GM12892 (cell line): ENCODE results near the genes FAM156A, MAGEH1 and SPIN2B.

DNA sequence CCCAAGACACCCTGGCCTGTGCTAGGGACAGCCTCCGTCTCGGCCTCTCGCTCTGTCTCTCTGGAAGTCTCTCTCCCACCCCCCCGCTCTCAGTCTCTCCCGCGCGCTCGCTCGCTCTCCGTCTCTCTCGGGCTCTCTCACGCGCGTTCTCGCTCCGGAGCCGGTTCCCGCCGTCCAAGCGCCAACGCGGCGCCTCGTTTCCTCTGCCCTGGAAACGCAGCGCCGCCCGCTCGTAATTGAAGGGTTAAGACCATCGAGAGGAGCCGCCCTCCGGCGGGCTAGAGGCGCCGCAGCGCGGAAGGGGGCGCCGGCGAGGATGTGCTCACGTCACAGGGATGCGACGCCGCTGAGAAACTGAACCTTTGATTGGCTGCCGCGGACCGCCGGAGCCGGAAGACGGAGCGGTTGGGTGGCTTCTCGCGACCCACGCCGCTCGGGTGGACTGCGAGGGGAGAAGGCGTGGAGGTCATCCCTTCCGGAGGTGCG, at the start of gene FAM156A:
FAM156A (minus strand) TSS at position 255 of the 486 bp plus-strand sequence.
- RRBS: no CpG with 5 or more reads among the region's 60 CpGs

GRCh38 chrX:53086976-53087684, 5.0 kb downstream of the TSPYL2 start:
- RRBS: no CpG with 5 or more reads among the region's 6 CpGs

- RRBS: no CpG with 5 or more reads among the region's 8 CpGs
Observed at GRCh38 chrX:53189984-53190972, 34.7 kb downstream of the KDM5C start.

GRCh38 chrX:53395848-53396716, 26.4 kb downstream of the SMC1A start:
- RRBS: no CpG with 5 or more reads among the region's 9 CpGs

- RRBS: no CpG with 5 or more reads among the region's 11 CpGs
Observed at GRCh38 chrX:53547716-53548080, 113.5 kb upstream of the HSD17B10 start.

DNA sequence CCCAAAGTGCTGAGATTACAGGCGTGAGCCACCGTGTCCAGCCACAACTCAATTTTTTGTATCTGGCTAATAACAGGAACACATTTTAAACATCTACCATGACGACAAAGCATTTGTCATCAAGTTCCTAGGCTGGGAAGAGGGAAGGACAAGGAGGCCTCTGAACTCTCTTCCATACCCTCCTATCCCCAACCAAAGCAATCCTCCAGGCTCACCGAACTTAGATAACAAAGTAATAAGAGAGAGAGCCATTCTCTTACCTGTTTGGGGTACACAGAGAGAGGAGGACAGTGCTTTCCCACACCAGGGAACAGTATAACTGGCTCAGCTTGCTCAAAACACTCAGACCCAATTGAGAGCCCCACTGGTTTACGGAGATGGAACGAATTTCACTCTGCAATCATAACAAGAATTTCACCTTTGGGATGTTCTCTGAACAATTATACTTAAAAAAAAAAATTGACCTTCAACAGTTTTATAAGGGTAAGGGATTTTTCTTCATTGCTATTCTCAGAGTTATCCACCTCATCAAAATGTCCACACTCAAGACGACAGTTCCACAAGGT, 83.3 kb downstream of the HUWE1 start:
- RRBS: no CpG with 5 or more reads among the region's 7 CpGs

- RRBS: no CpG with 5 or more reads among the region's 5 CpGs
Observed at GRCh38 chrX:53714410-53715339, 28.2 kb upstream of the HUWE1 start.

DNA sequence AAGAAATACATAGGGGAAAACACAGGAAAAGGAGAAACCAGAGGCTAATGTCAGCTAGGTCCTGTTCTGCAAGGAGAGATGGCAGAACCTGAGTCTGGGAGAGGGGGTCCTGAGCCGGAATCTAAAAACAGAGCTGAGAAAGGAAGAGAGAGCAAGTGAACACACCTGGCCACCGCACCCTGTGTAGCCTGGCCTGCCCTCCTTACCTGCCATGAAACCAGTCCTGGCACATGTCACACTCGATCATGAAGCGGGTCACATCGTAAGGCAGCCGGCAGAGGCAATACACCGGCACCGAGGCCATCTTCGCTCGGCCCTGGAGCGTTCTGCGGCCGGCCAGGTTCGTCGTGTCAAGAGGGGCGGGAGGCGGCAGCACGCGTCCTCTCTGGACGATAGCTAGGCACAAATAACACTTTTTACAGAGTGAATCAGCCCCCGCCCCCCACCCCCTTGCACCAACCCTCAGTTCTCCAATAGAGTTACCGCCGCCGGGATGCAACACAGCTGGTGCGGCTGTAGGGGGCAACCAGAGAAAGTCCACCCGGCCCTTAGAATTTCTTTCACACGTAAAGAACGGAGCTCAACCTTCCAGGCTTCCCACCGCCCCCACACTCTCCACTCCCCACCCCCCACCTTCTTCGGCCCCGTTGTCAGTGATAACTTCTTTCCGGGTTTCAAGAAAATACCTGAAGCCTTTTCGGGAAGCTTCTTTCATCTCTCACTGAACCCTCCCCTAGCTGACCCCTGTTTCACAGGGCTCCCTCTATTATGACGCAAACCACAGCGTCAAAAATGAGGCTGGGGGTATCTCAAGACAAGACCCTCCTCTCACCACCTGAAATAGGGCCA, 1.6 kb downstream of the PHF8 start:
- RRBS: 20% methylated on average over 10 of the region's 35 CpGs

GRCh38 chrX:54419754-54420187, 20.4 kb upstream of the TSR2 start:
- RRBS: no CpG with 5 or more reads among the region's 3 CpGs

DNA sequence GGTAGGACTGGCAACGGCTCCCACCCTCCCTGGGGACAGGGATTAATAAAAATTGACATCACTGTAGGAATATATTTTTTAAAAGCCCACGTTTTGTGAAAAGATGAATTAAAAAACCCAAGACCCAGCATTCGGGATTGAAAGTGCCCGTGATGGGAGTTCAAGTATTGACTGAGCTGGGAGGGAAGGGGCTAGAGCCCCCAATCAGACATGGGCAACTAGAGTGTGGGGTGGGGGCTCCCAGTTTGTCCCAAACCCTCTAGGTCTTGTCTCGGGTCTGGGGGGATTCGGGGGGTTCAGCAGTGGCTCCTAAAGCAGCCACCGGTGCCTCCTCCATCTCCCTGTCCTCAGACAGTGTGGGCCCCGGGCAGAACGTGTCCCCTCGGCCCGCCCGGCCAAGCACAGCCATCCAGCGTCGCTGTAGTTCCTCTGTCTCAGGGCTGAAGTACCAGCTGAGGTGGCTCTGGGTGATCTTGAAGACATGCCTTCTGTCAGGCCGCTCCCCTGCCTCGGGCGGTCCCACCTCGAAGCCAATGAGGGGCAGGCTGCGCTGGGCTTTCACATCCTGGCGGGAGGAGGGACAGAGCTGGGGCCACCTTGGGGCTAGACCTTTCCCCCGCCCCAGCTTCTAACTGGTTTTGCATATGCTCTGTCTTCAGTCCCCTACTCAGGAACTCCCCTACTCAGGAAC, 5.8 kb downstream of the TSR2 start:
- RRBS: no CpG with 5 or more reads among the region's 21 CpGs

GRCh38 chrX:54528803-54529227, 1.2 kb upstream of the GNL3L start:
- RRBS: no CpG with 5 or more reads among the region's 2 CpGs

- RRBS: no CpG with 5 or more reads among the region's 7 CpGs
Observed at GRCh38 chrX:54994613-54995507, 872 bp upstream of the PFKFB1 start.

- RRBS: no CpG with 5 or more reads among the region's 26 CpGs
Observed at GRCh38 chrX:55451653-55452312, at the start of gene MAGEH1. TSS of gene MAGEH1 (plus strand) at chrX:55452127.

GRCh38 chrX:55937316-55938205, 220.0 kb downstream of the RRAGB start:
- RRBS: no CpG with 5 or more reads among the region's 13 CpGs

DNA sequence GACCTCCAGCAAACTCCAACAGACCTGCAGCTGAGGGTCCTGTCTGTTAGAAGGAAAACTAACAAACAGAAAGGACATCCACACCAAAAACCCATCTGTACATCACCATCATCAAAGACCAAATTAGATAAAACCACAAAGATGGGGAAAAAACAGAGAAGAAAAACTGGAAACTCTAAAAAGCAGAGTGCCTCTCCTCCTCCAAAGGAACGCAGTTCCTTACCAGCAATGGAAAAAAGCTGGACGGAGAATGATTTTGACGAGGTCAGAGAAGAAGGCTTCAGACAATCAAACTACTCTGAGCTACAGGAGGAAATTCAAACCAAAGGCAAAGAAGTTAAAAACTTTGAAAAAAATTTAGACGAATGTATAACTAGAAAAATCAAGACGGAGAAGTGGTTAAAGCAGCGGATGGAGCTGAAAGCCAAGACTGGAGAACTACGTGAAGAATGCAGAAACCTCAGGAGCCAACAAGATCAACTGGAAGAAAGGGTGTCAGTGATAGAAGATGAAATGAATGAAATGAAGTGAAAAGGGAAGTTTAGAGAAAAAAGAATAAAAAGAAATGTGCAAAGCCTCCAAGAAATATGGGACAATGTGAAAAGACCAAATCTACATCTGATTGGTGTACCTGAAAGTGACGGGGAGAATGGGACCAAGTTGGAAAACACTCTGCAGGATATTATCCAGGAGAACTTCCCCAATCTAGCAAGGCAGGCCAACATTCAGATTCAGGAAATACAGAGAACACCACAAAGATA, 47.2 kb upstream of the KLF8 start:
- RRBS: no CpG with 5 or more reads among the region's 8 CpGs

GRCh38 chrX:56984511-56985648, 10.5 kb downstream of the SPIN3 start:
- RRBS: no CpG with 5 or more reads among the region's 4 CpGs

- RRBS: 28% methylated on average over 14 of the region's 63 CpGs
Observed at GRCh38 chrX:57120886-57122236, at the start of gene SPIN2B. TSS of gene SPIN2B (minus strand) at chrX:57121548.

DNA sequence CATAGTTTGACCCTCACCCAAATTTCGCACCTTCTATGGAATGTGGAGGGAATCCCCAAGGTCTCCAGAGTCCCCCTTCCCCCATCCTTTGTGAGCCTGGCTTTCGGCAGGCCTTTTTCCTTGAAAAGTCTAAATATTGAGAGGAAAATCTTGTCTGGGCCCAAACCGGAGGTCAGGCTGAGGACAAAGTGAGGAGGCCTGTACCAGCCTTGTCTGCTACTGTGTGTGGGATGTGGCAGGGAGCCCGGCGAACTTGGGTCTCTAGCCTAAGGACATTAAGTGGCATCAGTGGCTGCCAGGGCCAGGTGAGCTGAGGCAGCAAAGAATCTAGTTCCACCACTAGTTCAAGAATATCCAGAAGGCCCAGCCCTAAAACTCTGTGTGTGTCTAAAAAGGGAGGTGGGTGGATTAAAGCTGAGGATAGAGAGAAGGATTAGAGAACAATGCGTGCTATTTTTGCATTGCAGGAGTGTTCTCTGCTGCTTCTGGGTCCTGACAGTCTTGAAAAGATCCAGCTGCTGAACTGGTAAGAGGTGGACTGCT, 1.1 kb upstream of the AMER1 start:
- RRBS: 55% methylated on average over 2 of the region's 6 CpGs

DNA sequence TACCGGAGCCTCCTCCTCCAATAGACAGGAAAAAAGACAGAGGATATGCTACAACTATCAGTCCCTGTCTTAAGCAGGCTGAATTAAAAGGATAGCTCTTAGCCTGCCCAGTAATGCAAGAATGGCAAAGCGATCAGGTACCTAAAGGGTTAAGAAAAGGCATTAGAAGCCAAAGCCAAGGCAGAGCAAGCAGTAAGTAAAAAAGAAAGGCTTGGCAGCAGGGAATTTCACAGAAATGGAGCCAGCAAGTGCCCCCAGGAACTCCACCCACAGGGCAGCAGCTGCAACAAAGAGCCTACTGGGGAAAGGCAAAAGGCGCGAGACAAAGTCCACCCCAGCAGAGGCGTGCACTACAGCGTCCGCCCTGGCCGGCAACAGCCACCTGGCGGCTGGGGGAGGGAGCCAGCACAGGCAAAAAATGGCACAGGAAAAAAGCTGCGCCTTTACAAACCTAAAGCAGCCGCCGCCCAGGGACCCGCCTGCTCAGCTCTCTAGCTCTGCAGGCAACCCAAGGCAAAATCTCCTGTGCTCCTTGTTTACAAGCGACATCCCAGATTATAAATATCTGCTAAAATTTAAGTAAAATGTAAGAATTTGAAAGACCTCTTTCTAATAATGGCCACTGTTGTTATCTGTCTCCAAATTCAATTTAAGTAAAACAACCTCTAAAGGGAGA, 162.3 kb downstream of the ZC3H12B start:
- RRBS: no CpG with 5 or more reads among the region's 14 CpGs

DNA sequence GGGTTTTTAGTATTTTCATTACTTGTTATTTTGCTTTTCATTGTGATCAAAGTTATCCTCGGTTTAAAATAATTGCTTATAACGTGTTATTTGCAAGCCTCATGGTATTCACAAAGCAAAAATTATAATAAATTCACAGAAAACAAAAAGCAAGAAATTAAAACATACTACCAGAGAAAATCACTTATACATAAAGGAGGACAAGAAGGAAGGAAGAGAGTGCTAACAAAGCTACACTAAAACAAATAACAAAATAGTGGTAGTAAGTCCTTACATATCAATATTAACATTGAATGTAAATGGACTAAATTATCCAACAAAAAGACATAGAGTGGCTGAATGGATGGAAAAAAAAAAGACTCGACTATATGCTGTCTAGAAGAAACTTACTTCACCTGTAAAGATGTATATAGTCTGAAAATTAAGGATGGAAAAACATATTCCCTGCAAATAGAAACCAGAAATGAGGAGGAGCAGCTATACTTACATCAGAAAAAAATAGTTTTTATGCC, 197.9 kb downstream of the ZC3H12B start:
- RRBS: no CpG with 5 or more reads among the region's 3 CpGs